SK-N-MC (cell line): ENCODE data around the gene ATXN1.

GRCh38 chr6:16334663-16335381 is 96.4 kb downstream of the GMPR start:
- RRBS: no CpG with 5 or more reads among the region's 6 CpGs

DNA sequence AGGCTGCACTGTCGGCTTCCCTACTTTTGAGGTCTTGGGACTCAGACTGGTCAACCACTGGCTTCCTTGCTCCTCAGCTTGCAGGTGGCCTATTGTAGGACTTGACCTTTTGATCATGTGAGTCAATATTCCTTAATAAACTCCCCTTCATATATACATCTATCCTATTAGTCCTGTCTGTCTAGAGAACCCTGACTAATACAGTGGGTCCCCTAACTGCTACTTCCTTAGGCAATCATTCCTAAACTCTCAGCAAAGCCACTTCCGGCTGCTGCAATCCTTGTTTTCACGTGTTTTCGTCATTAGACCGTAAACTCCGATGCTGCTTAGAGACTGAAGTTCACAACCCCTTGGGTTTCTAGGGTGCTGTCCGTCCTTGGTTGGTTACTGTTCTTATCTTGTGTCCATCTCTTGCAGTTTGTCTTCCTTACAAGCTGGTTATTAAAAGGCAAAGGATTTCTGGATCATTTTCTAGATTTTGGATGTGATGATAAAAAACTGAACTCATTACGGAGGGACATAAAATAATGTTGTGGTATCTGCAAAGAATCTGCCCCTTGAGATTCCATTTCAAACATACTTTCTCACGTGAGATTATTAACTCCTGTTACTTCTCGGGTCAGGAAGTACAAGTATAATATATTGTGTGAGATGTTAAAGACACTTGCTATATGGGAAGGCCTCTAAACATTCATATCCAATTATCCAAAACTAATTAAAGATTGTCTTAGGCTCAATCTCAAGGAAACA is 106.4 kb downstream of the GMPR start:
- RRBS: no CpG with 5 or more reads among the region's 10 CpGs

DNA sequence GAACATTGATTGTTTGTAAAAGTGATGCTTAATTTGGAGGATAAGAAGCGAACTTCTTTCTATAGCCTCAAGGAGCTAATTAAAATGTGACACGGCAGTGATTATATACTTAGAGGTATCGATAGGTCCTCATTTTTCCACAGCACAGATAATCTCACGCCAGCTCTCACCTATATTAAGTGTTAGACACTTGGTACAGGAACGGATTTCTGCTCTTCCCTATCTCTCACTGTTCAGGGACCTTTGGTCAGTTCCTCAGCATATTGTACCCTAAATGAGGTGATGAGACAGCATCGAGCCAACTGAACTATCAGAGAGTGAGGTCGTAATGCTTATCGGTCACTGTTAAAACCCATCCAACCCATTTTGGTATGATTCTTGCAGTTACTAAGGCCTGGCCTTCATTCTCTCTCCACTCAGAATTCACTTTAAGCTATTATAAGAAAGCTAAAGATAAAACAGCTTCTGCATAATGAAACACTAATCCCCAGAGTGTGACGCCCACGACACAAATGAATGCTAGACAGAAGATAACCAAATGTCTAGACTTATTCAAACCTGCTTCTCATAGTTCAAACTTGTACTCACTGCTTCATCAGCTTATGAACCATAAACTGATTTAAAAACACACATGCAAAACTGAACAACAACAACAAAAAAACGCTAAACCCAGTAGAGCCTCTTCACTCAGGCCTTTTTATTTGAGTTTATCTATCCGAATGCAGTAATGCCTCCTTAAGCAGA is 175.8 kb downstream of the GMPR start:
- RRBS: no CpG with 5 or more reads among the region's 12 CpGs

DNA sequence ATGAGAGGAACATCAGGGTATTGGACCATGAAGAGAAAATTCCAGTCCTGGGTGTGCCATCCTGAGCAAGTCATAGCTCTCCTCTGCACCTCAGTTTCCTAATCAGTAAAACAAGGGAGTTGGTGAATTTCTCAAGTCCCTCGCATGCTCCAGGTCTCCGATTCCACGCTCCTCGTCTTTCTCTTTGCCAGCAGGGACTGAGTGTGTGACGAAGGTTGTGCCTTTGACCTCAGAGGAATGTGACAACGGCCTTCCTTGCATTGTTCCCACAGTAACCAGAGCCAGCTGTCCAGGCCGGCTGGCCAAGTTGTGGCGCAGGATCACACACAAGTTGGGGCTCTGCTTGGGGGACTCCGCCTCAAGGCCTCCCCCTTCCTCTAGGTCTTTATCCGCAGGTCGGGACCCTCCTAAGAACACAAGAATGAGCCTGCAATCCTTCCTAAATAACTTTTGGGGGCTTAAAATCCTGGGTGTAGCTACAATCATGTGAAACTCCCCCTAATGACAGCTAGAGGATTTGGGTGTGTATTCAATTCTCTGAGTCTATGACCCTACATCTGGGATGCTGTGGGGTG is 217.2 kb downstream of the ATXN1 start:
- RRBS: no CpG with 5 or more reads among the region's 11 CpGs

- RRBS: no CpG with 5 or more reads among the region's 6 CpGs
Measured at GRCh38 chr6:16644556-16645011, 116.7 kb downstream of the ATXN1 start.

DNA sequence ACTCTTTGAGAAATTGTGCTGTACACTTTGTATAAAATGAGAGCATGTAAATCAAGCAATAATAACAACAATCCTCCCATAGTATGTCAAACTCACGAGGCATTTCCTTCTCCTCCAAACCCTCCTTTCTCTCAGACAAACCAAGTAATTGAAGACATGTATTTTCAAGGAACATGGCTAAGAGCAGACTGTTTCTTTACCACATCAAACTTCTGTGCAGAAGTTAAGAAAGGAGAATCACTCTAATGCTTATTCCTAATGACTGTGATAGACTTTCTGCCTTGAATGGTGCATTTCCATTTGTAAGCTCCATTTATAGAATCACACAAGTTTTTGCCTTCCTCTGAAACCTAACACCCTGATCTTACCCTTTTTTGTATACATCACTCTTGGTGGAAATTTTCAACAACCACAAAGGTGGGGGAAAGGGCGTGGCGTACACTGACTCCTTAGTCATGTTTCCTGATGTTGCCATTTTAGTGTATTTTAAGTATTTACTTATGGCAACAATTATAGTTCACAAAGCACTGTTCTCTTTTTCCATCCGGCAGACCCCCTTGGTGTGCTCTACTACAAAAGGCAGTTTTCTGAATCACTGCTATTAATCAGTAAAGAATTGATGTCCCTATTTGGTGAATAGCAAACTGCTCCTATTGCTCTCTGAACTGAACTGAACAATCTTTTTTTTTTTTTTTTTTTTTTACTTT is 92.1 kb downstream of the ATXN1 start:
- RRBS: no CpG with 5 or more reads among the region's 4 CpGs

GRCh38 chr6:16683741-16684395 is 77.4 kb downstream of the ATXN1 start:
- RRBS: no CpG with 5 or more reads among the region's 4 CpGs

GRCh38 chr6:16703880-16705159 is 56.9 kb downstream of the ATXN1 start:
- RRBS: no CpG with 5 or more reads among the region's 24 CpGs

DNA sequence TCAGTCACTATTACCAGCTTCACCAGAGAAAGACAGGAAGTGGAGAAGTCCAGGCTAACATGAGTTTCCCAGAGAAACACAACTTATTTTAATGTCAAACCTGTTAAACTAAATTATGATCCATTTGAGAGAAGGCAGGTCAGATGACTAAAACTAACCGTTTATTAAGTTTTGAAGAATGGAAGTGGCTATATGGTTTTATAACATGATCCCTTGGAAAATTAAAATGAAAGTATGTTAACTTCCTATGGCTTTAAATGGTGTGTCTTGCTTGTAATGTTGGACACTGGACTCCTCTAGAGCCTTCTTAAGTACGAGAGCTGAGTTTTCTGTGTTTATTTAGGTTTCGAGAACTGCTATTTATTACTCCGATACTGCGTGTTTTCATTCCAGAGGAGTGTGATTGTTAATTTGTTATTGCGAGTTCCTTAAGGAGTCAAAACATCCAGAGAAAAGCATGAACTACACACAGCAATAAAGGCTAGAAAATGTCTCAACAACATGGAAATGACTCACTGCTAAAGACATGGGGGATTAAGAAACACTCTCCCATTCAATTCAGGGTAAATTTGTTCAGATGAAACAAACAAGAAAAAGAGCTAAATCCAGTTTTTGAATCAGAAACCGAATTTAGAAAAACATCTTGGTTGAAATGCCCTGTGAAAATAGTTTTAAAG is 36.2 kb downstream of the ATXN1 start:
- RRBS: no CpG with 5 or more reads among the region's 7 CpGs

DNA sequence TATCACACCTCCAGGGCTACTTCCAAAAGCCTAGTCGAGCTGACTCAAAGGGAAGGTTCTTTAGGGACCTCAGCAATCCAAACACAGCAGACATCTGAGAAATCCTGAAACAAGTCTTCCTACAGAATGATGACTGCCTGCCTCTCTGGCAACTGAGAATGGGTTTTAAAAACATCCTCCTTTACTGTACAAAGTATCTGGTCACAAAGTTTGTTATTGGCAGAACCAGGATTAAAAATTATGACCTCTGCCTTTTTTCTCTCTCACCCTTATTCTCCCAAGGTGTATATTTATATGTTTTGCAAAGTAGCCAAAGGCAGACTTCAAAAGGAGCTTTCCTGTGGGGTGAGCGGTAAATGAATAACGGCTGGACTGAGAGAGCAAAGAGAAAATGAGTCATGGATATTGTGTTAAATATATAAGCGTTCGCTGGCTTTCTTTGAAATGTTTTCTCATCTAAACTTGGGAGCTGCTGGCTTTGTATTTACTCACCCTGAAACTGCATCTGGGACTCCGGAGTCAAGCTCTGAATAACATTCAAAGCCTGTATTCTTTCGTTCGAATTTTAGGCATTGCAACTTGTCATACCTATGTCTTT is 32.2 kb downstream of the ATXN1 start:
- RRBS: no CpG with 5 or more reads among the region's 8 CpGs

DNA sequence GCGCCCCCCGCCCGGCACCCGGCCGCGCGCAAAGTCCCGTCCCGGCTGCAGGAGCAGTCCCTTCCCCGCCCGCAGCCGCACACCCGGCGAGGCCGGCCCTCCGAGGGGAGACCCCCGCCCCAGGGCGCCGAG is 830 bp downstream of the ATXN1 start:
- RRBS: 1% methylated on average over 10 of the region's 19 CpGs

- RRBS: 2% methylated on average over 26 of the region's 74 CpGs
Measured at GRCh38 chr6:16761299-16762222, at the start of gene ATXN1. Gene ATXN1 (minus strand): TSS chr6:16761460.

GRCh38 chr6:17469336-17469659 is 75.9 kb downstream of the CAP2 start:
- RRBS: no CpG with 5 or more reads among the region's 4 CpGs

DNA sequence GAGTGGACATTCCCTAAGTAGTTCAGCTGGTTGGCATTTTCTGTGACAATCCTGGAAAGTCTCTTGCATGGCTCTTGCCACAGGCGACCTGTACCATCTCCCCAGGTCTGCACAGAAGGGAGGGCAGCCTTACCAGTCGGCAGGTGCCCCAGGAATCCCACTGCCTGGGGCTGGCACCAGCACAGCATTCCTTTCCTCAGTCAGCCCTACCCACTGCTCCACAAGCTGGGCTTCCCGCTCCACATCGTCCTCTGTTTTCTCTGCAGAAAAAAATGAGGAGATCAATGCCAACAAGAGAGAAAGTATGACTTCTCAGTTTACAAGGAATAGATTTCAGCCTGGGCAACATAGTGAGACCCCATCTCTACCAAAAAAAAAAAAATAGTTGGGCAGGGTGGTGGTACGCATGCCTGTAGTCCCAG is 78.7 kb upstream of the NUP153 start:
- RRBS: no CpG with 5 or more reads among the region's 5 CpGs

DNA sequence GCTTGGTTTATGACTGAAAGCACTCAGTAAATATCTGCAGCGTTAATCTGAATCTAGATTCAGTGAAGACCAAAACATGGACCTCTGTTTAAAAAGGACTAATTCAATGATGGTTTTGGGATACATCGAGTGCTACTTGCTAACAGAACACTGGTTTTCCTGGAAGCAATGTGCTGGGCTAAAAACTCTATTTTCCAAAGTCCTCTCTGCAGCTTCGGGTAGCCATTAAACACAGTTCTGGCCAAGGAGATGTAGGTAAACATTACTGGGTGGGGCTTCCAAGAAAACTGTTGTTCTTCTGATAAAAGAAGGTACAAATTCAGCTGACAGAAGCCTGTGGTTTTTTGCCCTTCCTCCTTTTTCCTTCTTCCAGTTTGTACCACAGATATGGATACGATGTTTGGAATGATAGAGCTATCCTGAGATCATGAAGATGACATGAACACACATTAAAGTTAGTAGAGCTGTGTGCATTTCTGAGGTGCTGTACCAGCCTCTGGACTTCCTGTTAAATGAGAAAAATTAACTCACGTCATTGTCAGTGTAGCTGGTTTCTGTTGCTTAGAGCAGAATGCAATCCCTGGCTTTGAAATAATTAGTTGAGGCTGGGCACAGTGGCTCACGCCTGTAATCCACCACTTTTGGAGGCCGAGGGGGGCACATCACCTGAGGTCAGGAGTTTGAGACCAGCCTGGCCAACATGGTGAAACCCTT is 136.6 kb upstream of the NUP153 start:
- RRBS: no CpG with 5 or more reads among the region's 7 CpGs

- RRBS: no CpG with 5 or more reads among the region's 3 CpGs
Measured at GRCh38 chr6:17902367-17903103, 84.9 kb downstream of the KIF13A start.

- RRBS: no CpG with 5 or more reads among the region's 7 CpGs
Measured at GRCh38 chr6:17932282-17932893, 55.0 kb downstream of the KIF13A start.

GRCh38 chr6:17940434-17940848 is 47.0 kb downstream of the KIF13A start:
- RRBS: no CpG with 5 or more reads among the region's 1 CpG

- RRBS: no CpG with 5 or more reads among the region's 8 CpGs
Measured at GRCh38 chr6:18022893-18023480, 35.6 kb upstream of the KIF13A start.

DNA sequence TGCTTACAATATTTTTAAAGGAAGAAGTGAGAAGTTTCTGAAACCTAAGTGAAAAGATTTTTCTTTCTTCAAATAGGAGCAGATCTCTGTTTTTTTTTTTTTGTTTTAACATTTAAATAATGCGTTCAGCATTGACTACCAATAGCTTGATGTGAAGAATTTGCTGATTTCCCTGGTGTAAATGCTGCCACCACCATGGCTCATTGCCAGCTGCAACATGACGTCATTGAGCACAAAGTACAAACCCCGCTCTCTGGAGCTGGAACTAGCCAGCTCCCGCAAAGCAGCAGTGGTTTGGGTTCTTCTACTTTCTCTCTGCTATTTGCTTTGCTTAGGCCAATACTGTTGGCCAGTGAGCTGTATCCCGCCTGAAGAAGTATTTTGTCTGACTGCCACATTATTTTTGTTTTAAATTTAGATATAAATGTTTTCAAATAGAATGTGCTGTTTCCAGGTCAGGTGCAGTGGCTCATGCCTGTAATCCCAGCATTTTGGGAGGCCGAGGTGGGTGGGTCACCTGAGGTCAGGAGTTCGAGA is 47.3 kb upstream of the KIF13A start:
- RRBS: no CpG with 5 or more reads among the region's 7 CpGs